Panc1 (cell line): ENCODE measurements around a stretch of chr11.

DNA sequence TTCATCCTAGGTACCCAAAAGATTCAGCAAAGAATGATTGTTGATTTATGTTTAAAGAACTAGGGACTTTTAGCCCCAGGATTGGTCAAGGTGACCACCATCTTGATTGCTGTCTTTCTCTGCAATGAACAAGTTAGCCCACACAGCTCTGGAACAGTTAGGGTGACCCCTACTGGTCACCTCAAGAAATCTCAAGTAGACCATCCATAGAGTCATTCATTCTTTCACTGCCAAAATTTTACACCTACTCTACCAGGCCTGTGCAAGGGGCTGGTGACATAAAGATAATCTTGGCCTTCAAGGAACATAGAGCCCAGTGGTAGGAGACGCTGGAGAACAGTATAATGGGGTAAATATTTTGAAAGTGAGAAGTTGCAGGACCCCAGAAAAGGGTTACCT lies 39.3 kb downstream of the IRAG1 start:
- RRBS, 2 experiments = no CpG with 5 or more reads among the region's 1 CpG

GRCh38 chr11:10696724-10697490 lies 3.4 kb upstream of the IRAG1 start:
- RRBS, 2 experiments = no CpG with 5 or more reads among the region's 8 CpGs

DNA sequence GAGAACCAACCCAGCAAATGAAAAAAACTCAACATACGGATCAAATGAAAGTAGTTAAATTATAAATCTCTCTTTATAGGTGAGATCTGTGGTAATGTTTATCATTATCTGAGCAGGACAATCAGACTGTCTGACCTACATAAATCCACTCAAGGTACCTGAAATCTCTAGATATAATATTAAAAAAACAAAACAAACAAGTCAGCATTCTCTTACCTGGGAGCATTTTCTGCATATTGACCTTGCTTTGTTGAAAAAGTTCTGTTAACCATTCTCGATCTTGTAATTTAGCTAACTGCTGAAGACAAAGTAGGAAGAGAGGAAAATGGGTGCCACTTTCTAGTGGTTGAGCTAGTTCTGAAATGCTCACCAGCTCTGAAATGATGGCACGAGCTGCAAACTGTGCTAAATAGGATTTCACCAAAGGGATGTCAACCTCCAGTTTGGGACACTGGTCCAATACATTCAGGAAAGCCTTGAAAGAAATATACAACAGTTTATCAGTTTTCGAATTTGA lies 8.8 kb downstream of the EIF4G2 start:
- RRBS, 2 experiments = no CpG with 5 or more reads among the region's 4 CpGs

GRCh38 chr11:10933800-10934847 lies 76.3 kb upstream of the ZBED5 start:
- RRBS, 2 experiments = 0 to 7% methylated on average over 4 of the region's 26 CpGs

DNA sequence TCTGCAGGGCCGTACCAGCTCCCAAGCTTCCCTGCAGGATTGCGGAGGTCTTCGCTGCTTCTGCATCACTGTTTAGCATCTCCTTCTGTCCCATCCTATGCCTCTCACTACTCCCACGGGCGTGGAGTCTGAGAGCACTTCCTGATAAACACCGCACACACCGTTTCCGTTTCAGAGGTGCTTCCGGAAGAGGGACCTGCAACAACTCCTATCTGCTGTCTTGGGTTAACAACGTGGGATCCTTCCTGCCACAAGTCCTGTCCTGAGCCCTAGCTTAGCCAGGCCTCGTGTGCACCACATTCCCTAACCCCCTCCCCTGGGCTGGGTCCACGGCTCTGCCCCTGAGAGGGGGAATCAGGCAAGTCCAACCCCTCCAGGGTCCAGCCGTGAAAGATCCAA lies 196.6 kb downstream of the CSNK2A3 start:
- RRBS, 2 experiments = no CpG with 5 or more reads among the region's 13 CpGs

DNA sequence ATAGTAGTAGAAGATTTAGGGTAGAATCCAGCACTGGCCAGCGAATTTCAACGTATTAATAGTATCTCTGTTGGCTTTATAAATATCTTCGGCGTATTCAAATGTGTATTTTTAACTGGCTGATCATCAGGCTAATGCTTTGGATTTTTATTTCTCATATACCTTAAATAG lies 1.1 kb downstream of the USP47 start:
- RRBS, 2 experiments = no CpG with 5 or more reads among the region's 4 CpGs

GRCh38 chr11:11977095-11977752 lies 31.2 kb downstream of the DKK3 start:
- RRBS, 2 experiments = 2 to 7% methylated on average over 4 of the region's 11 CpGs

- RRBS, 2 experiments = no CpG with 5 or more reads among the region's 2 CpGs
Observed at GRCh38 chr11:12005343-12005876, 3.0 kb downstream of the DKK3 start.

- RRBS, 2 experiments = no CpG with 5 or more reads among the region's 17 CpGs
Observed at GRCh38 chr11:12076039-12077058, 34.0 kb upstream of the MICAL2 start.

GRCh38 chr11:12236558-12237617 lies 126.5 kb downstream of the MICAL2 start:
- RRBS, 2 experiments = no CpG with 5 or more reads among the region's 11 CpGs

DNA sequence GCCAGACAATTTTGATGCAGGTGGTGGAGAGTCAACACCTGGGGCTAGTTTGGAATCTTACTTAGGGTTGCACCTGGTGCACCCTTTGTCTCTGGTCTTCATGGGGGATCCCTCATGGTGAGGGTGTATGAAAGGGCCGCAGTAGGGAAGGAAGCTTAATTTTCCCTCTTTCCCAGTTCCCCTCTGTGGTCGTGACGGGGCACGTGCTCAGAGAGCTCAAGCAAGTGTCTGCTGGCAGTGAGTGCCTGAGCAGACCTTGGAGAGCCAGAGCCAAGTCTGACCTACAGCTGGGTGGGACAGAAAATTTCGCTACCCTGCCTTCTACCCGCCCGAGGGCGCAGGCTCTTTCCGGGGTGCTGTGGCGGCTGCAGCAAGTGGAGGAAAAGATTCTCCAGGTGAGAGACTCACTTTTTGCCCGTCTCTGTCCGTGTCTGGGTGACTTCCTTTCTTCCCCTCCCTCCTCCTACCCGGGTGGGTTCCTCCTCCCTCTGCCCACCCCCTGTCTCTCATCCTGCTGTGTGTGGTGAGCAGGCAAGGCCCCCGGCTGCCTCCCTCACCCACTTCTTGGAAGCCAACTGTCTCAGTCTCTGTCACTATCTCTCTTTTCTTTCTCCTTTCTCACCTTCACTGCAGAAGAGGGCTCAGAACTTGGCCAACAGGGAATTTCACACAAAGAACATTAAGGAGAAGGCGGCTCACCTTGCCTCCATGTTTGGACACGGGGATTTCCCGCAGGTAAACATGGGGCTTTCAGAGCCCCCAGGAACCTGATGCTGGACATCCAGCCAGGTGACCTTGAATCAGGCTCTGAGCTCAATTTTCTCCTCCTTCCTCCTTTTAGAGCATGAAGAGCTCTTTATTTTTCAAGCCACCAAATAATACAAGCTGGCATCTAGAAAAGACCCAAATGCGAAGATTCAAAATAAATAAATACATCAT lies 131.9 kb downstream of the MICAL2 start:
- RRBS, 2 experiments = 56 to 71% methylated on average over 2 of the region's 18 CpGs

GRCh38 chr11:12274386-12275629 lies 102.6 kb upstream of the PARVA start:
- RRBS, 2 experiments = no CpG with 5 or more reads among the region's 21 CpGs

- RRBS, 2 experiments = no CpG with 5 or more reads among the region's 7 CpGs
Observed at GRCh38 chr11:12418219-12418668, 40.9 kb downstream of the PARVA start.

DNA sequence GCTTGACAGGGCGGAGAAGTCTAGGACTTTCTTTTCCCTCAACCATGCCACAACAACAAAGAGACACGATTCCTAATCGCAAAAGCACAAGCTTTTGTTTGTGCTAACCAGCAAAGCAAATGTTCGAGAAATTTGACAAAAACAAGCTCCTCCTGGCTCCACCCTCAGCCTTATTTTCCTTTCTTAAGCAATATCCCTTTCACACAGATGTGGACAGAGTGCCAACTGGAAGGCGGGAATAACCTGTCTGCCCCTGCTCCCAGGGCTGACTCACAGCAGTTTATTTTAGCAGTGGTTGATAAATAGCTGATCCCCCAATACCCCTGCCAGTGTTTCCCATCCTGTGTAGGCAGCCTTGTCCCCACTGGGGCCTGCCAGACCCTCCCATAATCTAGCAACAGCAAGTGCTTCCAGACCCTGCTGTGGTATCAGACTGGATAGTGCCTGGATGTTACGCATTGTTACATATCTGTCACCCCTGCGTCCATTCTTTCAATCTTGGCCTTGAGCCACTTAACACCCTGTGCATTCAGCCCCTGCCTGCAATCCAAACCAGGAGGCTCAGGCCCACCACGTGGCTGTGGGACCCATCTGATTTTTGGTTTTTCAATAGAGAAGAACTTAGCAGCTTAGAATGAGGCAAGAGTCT lies 53.6 kb downstream of the PARVA start:
- RRBS, 2 experiments = no CpG with 5 or more reads among the region's 8 CpGs

- RRBS, 2 experiments = 64% methylated on average over 2 of the region's 17 CpGs; no CpG with 5 or more reads in 1 of the 2 experiments
Observed at GRCh38 chr11:12433195-12434308, 56.2 kb downstream of the PARVA start.

- RRBS, 2 experiments = under 1 to 4% methylated on average over 16 to 22 of the region's 50 CpGs
Observed at GRCh38 chr11:12673662-12674212, 484 bp upstream of the TEAD1 start.

DNA sequence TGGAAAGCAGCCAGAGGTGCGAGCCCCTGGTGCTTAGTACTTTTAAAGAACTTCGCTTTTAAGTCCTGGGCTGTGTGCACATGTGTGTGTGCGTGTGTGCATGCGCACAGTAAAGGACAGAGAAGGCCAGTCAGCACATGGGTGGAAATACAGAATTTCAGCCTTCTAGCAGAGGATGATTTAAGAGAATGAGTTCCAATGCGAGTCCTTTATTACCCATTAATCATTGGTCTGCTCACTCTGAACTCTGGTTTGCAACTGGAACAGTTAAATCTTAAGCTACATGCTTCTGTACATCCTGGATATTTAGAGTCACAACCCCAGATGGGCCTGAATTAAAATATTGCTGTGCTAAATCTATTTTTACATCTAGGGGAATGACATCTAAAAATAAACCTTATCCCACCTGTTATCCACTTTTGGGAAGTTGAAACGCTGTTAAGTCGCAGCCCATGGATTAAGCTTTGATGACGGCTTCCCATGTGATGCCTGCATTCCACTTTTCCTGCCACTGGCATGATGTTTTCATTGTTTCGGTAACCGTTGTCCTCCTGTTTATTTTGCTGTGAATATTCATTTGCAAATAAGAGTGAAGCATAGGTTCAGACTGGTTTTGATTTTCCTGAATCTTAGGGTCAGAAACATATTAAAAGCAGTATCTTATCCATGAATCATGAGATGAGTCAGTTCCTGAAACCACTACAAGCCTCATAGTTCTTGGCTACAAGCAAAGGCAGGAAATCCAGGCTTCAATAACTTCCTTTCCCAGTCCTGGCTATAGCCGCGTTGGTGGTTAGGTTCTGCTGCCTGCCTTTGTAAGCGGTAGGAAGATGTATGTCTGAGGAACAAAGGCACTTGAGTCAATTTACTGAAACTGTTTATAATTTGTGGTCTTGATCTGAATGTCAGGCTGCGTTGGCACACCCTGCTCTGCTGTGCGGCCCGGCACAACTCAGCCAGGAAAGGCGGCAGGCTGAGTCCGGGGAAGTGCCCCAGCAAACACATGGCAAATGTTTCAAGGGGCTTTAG lies 19.2 kb downstream of the TEAD1 start:
- RRBS, 2 experiments = 11% methylated on average over 2 of the region's 18 CpGs; no CpG with 5 or more reads in 1 of the 2 experiments

DNA sequence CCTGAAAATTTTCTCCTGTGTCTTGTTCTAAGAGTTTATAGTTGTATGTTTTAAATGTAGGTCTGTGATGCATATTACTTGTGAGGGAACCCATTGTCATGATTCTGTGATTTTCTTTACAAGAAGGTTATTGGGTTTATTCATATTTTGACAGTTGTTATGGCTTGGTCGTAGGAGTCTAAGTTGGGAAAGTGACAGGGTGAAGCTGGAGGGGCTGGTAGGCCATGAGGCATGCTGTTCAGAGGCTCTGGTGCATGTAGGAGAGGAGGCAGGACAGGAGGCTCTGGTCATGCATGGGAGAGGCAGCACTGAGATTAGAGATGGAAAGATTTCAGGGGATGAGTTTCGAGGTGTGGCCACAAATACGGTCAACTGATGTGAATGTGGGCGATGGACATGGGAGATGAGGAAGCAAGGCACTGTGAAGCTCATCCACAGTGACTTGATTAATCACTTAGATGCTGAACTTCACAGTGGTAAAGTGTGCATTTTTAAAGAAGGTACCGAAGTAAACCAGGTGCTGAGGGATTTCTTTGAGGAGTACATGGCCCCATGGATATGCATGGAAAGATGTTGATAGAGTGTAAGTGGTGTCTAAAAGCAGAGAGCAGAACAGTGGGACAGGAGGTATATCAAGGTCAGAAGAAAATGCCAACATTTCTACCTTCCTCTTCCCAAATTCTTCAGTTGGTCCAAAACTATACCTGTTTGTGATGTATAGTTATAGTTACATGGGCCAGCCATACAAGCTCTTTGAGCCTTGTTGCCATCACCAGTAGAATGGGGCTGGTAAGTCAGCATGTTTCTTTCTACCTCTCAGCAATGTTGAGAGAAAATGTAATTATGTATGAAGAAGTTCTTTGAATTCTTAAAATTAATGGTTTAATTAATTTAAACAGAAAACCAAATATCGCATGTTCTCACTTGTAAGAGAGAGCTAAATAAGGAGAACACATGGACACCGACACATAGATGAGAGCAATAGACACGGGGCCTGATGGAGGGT lies 100.0 kb downstream of the TEAD1 start:
- RRBS, 2 experiments = no CpG with 5 or more reads among the region's 8 CpGs

GRCh38 chr11:12879371-12879978 lies 129.6 kb upstream of the RASSF10 start:
- RRBS, 2 experiments = no CpG with 5 or more reads among the region's 11 CpGs

DNA sequence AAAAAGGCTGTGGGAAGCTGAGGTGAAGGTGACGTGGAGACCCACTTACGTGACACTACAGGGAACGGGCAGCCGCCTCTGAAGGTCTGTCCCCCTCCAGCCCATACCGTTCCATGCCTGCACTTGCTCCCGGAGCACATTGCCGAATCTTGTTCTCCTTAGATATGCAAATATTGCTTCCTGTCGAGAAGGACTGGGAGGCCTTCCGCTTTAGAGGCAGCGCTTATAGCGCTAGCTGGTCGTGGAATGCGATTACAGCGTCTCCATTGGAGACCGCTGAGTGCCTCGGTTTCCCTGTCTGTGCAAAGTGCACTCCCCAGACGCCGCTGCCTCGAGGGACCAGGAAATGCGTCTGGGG lies 559 bp upstream of the RASSF10 start:
- RRBS, 2 experiments = no CpG with 5 or more reads among the region's 20 CpGs